NALM6 (cell line): ENCODE data around the genes VPS13C and C2CD4B.

- PRO-cap: no peak
Measured at GRCh38 chr15:60115502-60116053, 111.5 kb downstream of the FOXB1 start.

DNA sequence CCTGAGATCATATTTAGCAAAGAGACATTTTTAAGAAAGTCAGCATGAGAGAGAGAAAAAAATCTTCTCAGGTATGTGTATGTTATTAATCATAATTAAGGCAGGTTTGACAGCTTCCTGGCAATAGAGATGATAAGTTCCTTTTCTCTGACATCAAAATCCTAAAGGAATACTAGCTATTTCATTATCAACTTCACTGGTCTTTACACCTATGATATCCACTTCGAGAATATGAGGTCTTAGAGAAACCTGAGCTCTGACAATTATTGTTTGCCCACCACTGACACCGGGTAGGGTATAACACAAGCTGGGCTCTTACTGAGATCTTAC is 184.9 kb downstream of the FOXB1 start:
- PRO-cap: no peak

DNA sequence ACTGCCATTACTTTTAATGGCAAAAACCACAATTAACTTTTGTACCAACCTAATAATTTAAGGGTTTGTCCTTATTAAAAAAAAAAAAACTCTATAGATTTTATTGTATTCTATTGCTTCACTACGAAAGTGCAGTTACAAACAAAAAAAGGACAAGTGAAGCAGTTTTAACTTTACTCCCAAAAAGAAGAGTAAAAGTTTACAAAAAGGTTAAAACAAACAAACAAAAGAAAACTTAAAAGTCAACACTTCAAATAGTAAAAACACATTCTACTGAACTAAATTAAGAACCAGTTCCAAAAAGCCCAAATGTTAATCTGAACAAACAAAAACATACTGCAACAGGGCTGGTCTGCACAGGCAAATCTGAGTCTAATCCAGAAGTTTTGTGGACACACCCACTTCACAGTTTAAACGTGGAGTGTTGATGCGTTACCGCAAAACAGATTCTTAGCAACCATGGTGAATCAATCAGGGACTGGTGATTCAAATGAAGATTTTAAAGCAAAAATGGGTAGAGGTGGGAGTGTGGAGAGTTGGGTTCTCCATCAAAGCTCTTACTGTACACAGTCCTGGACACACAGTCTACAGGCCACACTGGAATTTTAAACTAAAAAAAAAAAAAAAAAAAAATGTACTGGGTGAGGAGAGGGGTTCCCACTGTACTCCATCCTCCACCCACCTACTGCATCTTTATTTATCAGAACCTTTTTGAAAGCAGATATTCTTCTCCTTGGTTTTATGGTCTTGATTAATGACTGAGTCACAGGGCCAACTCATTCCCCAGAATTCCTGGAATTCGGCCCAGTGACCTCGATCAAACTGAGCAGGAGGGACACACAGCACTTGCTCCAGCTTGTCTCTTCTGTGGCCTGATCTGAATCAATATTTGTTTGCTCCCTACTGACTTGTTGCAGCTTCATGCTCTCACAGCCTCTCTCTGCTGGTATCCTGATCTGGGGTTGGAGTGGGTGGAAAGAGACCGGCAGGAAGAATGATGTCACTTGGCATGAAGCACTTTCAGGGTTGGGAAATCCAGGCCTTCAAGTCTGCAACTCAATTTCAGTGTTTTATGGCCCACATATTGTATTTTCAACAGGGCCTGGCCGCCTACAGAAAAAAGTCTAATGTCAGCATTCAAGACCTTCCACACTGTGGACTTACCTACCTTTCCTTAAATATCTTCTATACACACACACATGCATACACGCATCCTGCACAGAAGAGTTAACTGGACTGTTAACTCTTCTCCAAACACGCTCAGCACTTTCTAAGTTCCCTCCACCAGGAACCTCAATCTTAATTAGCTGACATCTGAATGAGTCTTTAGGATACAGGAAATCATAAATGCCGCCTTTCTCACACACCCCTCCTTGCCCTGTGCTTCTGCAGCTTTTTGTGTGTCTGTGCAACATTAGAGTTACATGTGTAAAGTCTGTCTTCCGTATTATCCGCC is 4.9 kb downstream of the ANXA2 start:
- PRO-cap: no peak

- PRO-cap: no peak
Measured at GRCh38 chr15:60517983-60518460, 39.1 kb upstream of the ICE2 start.

- PRO-cap: no peak
Measured at GRCh38 chr15:60742209-60742604, 263.3 kb upstream of the ICE2 start.

GRCh38 chr15:60757825-60758261 is 278.9 kb upstream of the ICE2 start:
- PRO-cap: no peak

- PRO-cap: no peak
Measured at GRCh38 chr15:60787871-60788410, 309.0 kb upstream of the ICE2 start.

- PRO-cap: no peak
Measured at GRCh38 chr15:60800736-60801049, 321.8 kb upstream of the ICE2 start.

DNA sequence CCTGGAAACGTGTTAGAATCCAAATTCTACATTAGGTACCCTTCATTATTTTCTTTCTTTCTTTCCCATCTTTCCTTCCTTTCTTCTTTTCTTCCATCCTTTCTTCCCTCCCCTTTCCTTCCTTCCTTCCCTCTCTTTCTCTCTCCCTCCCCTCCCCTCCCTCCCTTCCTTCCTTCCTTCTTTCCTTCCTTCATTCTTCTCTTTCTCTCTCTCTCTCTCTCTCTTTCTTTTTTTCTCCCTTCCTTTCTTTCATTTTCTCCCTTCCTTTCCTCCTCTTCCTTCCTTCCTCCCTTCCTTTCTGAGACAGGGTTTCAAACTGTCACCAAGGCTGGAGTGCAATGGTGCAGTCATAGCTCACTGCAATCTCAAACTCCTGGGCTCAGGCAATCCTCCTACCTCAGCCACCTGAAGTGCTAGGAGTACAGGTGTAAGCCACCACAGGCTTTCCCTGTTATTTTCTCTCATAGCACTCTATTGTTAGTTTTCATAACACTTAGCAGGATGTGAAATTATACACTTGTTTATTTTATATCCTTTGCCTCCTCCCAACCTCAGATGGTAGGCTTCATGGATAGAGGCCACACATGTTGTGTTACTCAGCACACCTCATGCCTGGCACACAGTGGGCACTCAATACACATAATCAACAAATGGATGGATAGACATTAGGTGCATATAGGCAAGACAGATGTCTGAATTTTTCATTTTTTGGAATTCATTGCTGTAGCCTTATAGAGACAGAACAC is 344.1 kb upstream of the ICE2 start:
- PRO-cap: no peak

GRCh38 chr15:61085843-61086565 is 143.1 kb downstream of the RORA start:
- PRO-cap: no peak

- PRO-cap: bidirectional peak, plus-strand start at chr15:61327284, minus-strand start at chr15:61327114
Measured at GRCh38 chr15:61327045-61327626, 98.0 kb upstream of the RORA start.

DNA sequence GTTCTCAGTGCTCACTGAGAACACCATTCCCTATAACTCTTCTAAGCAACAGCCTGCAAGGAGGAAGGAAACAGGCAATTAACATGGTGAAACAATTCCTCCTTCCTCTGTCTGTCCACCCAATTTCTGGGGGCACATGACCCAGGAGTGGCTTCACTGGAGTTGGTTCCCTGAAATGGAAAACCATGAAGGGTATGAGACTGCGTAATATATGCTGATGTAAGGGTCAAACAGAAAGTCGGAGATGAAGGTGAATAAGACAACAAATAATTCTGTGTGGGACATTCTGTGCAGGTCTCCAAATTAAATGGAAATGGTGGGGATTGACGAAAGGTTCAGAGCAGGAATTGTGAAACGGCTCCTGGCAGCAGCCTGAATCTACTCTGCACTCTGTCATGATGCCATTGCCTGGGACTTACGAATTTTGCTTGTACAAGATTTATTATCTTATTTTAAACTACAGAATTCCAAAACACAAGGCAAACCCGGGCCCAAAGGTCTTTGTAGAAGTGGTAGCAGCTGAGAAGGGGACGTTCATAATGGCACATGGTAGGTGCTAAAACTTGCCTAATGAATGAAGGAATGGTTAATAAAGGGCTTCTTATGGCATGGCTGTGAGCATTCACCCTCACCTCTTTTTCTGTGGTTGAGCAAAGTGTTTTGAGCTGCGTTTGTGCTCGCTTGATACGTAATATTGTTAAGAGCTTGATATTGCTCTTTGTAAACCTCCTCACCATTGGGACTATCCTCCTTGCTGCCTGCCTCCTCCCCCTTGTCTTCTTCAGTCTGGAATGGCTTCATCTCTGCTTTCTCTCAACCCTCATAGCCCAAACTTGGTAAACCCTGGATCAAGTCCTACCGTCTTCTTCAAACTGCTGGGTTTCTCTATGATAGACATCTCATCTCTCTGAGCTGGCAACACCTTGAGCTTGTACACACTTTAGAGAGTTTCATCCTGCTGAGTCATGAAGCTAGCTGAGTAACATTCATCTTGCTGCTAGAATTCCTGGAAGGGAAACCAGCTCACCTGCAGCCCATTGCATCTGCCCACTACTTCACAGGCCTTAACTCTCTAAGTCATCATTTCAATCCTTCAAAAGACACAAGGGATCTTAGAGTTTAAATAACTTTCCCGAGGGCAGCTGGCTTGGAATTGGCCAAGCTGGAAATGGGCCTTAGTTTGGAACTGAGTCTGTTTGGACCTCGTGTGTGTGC is 175.1 kb upstream of the RORA start:
- PRO-cap: no peak

- PRO-cap: no peak
Measured at GRCh38 chr15:61519298-61519595, 290.1 kb upstream of the RORA start.

GRCh38 chr15:61874796-61875144 is 185.5 kb downstream of the VPS13C start:
- PRO-cap: no peak

DNA sequence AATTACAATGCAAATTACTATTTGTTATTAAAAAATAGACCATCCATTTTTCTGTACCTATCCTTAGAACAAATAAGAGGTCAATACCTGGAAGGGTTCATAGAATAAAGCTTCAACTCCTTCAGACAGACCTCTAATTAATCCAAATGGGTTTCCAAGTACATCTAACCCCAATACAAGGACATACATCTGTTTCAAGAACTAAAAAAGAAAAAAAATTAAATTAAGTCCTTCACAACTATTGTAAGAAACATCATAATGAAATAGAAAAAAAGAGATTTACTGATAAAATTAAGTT is 184.7 kb downstream of the VPS13C start:
- PRO-cap: no peak

- PRO-cap: bidirectional peak, plus-strand start at chr15:62060592, minus-strand start at chr15:62060390; bidirectional peak, plus-strand start at chr15:62061017, minus-strand start at chr15:62060758
Measured at GRCh38 chr15:62060219-62060943, at the start of gene VPS13C. Gene VPS13C (minus strand): TSS chr15:62060447.

GRCh38 chr15:62060944-62061344 is 697 bp upstream of the VPS13C start:
- PRO-cap: bidirectional peak, plus-strand start at chr15:62061017, minus-strand start at chr15:62060758; unidirectional peak, minus-strand start at chr15:62061103

- PRO-cap: no peak
Measured at GRCh38 chr15:62164565-62165130, 437 bp downstream of the C2CD4B start.

GRCh38 chr15:62165131-62165885 is at the start of gene C2CD4B:
Gene C2CD4B (minus strand): TSS chr15:62165285.
- PRO-cap: no peak

DNA sequence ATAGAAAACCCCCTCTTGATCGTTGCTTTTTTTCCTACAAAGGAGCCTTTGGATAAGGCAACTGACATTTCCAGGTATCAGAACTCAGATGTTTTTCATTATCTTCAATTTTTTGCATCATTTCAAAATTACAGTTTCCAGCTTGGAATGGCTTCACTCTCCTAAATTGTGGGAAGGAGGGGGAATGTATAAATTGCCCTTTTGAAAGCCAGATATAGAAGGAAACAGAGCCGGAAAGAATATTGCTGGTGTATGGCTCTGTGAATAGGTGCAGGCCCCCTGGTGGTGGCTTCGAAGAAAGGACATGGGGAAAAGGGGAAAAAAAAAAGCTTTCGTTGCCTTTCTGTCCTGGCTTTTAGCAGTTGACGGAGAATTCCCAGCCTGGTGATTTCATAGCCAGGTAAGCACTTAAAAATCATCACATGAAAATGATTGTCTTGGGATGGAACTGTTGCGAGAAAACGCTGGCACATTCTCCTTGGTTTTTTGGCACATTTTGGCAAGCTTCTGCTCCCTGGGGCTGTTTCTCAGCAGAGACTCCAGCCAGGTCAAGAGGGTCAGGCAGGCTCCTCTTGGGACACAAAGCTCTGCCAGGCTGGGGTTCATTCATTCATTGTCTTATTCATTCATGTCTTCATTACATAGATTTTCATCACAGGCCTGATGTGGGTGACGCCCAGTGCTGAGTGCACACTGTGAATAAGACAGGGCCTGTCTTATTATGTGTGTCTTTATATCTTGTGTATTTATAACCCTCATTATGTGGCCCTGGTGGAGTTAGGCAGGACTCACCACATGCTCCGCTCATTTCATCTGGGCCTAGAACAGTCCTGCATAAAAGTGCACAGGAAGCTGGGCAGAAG is 300.0 kb upstream of the TPM1 start:
- PRO-cap: no peak